Vermiform appendix (tissue), 1 donor: ENCODE measurements around a stretch of chr5.

DNA sequence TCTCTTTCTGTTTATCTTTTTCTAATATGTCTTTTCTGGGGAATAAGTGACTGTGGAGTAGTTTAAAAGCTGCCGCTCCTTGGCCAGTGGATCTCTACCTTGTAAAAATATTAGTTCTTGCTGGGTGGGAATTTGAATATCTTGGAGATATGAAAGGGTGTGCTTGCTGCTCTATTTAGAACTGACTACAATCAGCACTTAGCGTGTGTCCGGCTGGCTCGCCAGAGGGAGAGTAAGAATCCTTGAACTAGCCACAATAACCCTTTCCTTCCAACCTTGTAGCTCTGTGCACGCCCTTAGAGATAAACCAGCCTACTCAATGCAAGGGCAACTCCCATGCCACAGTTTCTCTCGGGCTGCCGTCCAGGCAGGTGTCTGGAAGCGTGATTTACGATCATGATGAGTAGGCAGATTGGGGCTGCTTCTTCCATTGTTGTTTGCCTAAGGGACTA, 133.8 kb upstream of the MYO10 start:
- PRO-cap, result no peak

GRCh38 chr5:17402070-17402884, 89.6 kb downstream of the H3Y2 start:
- PRO-cap, result no peak

DNA sequence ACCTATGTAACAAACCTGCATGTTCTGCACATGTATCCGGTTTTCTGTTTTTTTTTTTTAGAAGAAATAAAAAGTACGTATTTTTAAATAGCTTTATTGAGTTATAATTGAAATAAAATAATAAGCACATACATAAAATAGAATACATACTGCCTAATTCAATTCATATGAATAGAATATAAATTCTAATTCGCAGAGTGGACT, 469.7 kb upstream of the H3Y1 start:
- PRO-cap, result no peak

- PRO-cap, result no peak
Measured at GRCh38 chr5:18744886-18745297, 1089.2 kb upstream of the H3Y1 start.

DNA sequence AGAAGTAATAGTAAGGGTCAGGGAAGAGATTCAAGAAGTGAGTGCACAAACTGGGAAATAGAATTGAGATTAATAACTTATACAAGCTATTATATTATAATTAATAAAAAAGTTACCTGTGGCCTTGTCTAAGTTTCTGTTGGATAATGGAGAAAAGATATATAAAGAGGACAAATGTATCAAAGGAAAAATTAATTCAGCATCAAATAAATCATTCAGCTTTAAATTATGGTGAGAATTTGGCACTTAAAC, 321.3 kb downstream of the CDH18 start:
- PRO-cap, result no peak

DNA sequence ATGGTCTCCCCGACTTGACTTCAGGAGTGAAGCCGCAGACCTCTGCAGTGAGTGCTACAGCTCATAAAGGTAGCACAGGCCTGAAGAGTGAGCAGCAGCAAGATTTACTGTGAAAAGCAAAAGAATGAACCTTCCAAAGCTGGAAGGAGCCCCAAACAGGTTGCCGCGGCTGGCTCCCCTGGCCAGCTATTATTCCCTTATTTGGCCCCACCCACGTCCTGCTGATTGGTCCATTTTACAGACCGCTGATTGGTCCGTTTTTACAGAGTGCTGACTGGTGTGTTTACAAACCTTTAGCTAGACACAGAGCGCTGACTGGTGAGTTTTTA, 624.9 kb upstream of the CDH18 start:
- PRO-cap, result no peak

- PRO-cap, result no peak
Measured at GRCh38 chr5:22714058-22714328, 139.2 kb downstream of the CDH12 start.

GRCh38 chr5:25083373-25083760, 438.6 kb upstream of the CDH10 start:
- PRO-cap, result no peak

GRCh38 chr5:31530643-31531341, 1.1 kb downstream of the DROSHA start:
- PRO-cap, result no peak

DNA sequence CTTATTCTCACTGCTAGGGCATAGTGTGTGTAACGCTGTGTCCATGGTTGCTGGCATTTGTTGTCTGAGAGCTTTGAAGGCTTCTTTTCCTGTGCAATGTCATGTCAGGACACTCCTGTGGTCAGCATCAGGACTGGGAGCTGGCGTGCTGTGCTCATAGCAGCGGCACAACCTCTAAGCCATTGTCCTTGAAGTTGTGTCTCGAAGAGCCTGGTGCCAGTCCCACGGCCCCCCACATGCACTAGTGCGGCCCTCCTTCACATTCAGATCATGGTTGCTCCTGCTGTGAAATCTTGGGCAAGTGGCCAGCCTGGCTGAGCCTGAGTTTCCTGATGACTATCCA, 32.4 kb downstream of the PDZD2 start:
- PRO-cap, result no peak

DNA sequence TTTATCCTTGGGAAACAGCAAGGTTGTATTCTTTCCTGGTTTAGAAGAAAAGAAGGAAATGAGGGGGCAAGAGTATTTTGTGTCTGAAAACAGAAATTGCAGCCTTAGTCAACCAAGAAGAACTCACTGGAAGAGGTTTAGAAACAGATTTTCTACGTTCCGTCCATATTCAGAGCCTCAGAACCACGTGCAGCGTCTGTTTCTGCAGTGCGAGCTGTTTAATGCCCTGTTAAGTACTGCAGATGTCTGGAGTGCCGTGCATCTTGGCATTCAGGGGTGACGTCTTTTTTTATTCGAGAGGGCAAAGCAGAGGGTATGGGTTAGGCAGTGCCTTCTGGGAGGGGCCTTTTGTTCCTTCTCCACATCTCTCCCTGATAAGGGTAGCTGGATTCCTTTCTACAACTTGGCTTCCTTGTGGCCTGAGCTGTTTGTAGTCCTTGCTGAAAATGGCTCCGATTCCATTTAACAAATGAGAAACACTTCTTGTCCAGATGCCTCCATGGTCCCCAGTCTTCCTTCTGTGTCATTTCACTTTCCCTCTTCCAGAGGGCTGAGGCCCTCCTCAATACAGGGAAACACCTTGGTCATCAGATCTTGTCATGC, 75.0 kb downstream of the GOLPH3 start:
- PRO-cap, result no peak

DNA sequence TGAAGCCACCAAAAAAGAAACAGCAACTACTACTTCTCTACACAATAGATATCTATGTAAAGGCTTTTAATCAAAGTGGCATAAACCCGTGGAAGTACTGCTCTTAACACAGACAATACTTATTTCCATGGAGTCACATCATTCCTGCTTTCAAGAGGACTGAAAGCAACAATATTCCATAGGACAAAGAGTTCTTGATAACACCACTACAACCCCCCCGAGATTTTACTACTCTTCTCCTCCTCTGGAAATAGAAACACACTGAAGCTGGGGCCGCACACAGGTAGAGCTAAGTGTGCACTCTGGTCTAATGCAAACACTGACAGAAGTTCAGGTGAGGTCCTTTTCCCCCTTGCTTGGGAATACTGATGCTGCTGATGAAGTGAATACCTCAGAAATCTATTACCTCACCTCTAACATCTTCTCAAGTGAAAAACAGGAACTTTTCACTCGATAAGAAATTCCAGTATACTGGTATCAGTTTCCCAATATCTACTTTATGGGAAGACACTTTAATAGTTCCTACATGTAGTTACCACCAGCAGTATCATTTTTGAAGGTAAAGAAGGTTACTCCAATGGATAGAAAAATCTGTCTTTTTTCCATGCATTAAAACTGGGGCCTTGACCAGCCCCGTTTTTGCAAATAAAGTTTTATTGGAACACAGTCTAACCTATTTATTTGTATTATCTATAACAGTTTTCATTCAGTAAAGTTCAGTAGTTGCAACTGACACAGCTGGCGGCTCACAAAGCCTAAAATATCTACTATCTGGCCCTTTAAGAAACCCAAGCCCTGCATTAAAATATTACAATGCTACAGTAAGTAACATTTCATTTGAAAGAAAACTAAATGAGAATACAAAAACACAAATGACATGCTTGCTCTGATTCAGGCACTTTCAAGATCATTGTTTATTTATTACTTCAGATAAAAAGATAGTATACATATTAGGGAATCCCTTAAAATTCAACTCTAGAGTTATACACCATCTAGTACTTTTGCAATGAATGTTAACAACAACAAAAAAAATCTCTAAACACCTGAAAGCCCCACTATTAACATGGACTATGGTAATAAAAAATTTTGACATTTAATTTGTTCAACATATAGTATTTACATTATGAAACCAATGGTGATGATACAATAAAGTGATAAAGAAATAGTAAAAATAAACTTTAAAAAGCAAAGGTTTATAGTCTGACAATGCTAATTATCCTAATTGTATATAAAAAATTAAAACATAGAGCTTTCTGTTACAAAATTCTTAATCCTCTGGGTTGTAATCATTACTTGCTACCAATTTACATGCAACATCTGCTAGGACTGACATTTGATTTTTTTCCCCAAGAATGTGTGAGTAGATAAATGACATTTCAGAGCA, 49.8 kb downstream of the GOLPH3 start:
- PRO-cap, result no peak

DNA sequence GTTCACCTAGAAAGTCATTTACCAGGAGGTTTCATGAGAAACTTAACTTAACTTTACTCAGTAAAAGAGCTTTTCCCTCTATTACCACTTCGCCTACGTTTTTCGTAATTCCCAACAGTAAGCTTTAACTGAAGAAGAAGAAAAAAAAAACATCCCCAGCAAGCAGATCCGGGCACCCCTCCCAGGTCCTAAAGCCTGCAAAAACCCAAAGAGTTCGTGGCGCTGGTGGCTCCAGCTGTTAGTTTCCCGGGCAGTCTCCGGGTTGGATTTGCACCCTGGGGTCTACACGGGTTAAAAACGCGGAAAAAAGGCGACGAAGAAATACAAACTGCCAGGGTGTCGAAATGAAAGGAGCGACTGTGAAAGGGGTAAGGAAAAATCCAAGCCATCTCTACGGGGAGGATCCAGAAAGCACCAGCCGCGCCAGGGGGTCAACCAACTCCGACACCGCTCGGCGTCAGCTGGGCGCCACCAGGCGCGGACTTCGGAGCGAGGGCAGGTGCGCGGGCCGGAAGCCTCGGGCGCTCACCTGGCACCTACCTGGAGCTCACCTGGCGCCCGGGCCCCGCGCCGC, 826 bp downstream of the GOLPH3 start:
- PRO-cap, result unidirectional peak, plus-strand start at position 208 of the sequence; bidirectional peak, plus-strand start at position 388 of the sequence, minus-strand start at position 361 of the sequence; bidirectional peak, plus-strand start at position 498 of the sequence, minus-strand start at position 446 of the sequence

- PRO-cap, result no peak
Measured at GRCh38 chr5:32240728-32241356, 66.7 kb upstream of the GOLPH3 start.

GRCh38 chr5:32388452-32388776, 56.1 kb downstream of the ZFR start:
- PRO-cap, result no peak

DNA sequence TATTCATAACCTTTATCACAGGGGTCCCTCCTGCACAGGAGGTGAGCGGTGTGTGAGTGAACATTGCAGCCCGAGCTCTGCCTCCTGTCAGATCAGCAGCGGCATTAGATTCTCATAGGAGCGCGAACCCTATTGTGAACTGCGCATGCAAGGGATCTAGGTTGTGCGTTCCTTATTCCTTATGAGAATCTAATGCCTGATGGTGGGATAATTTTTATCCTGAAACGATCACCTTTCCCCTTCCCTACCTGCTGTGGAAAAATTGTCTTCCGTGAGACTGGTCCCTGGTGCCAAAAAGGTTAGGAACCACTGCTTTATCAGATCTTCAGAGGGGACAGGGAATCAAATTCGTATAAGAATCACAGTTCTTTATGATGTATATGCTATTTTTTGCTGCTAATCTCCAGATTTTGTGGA, 9.2 kb downstream of the SUB1 start:
- PRO-cap, result no peak

GRCh38 chr5:32595201-32596020, 10.1 kb downstream of the SUB1 start:
- PRO-cap, result no peak

DNA sequence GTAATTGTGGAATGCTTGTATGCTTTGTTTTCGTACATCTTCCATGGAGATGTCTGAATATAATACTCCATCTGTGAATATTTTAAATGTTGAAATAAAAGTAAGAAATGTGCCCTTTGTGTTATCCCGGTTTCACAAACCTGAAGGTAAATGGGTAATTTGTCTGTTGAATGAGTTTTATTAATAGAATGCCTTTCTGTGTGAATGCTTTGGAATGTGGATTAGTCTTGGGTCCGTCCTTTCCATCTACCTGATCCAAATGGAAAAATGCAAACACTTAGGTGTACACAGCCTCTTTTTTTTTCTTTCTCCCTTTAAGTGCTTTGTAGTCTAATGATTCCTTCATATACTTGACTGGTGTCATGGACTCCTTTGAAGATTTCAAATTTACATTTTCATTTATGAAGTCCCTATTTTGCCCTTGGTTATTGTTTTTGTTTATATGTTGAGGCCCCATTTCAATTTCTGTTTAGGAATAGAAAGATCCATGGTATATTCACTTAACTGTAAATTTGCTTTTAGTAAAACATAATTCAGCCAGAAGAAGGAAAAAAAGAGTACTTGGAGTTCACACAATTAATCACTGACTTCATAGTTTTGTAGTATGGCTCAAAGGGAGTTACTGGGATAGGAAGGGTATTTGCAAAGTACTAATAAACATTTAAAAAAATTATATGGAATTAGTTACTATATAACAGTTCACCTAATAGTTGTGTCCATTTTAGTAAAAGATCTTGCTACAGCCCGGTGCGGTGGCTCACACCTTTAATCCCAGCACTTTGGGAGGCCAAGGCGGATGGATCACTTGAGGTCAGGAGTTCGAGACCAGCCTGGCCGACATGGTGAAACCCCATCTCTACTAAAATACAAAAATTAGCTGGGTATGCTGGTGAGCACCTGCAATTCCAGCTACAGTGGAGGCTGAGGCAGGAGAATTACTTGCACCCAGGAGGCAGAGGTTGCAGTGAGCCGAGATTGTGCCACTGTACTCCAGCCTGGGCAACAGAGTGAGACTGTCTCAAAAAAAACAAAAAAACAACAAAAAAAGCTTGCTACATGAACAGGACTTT, 18.9 kb downstream of the SUB1 start:
- PRO-cap, result no peak

- PRO-cap, result no peak
Measured at GRCh38 chr5:32806110-32806309, 94.9 kb downstream of the NPR3 start.

- PRO-cap, result no peak
Measured at GRCh38 chr5:32852411-32852832, 141.3 kb downstream of the NPR3 start.